Skeletal muscle satellite cell (primary cell): ENCODE data around the genes IQCF6 and TLR9.

- CAGE, long polyA plus RNA: no peak
Observed at GRCh38 chr3:51539750-51540126, 1.2 kb downstream of the RAD54L2 start.

- CAGE, long polyA plus RNA: no peak
Observed at GRCh38 chr3:51621287-51622030, 49.6 kb upstream of the TEX264 start.

- CAGE, long polyA plus RNA: no peak
Observed at GRCh38 chr3:51630505-51631048, 40.5 kb upstream of the TEX264 start.

DNA sequence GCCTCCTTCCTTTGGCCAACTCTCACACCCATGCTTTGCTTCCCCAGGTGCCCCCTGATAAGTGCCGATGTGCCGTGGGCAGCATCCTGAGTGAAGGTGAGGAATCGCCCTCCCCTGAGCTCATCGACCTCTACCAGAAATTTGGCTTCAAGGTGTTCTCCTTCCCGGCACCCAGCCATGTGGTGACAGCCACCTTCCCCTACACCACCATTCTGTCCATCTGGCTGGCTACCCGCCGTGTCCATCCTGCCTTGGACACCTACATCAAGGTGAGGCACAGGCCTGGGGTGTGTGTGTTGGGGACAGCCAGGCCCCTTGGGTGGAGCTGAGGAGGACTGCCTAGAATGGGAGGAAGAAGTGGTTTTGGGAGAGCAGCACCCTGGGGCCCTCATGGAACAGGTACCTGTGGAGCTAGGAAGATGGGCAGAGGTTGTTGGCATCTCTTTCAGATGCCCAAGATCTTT is 13.3 kb downstream of the TEX264 start:
- CAGE, long polyA plus RNA: no peak

DNA sequence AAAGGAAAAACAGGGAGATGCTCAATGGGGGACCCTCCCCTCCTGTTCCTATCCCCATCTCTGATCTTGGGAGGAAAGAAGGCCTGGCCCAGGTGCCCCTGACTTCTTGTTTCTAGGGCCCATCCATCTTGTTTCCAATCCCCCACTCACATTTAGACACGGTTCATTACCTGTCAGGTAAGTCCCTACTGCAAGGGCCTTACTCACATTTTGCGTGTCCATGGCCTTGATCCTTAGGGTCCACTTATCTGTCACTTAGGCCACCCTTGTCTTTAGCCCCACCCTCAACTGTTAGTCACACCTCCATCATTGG is at the start of gene IQCF6:
TSS of gene IQCF6 (minus strand) at position 235 of the 313 bp plus-strand sequence.
- CAGE, long polyA plus RNA: no peak

DNA sequence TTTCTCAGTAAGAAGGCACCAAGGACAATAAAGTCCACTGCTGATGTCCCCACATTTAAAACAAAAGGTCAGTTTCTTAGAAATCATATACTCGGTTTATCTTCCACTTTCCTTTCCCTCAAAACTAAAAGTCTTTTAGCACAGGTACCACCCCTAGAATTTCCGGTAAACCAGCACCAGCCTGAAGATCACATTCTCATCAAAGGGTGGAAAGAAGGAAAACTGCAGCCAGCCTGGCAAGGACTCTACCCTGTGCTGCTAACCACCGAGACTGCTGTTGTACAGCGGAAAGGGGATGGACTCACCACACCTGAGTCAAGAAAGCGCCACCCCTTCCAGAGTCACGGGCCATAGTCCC is 3.2 kb downstream of the IQCF1 start:
- CAGE, long polyA plus RNA: no peak

GRCh38 chr3:51955522-51956923 is 842 bp downstream of the GPR62 start:
- CAGE, long polyA plus RNA: no peak

GRCh38 chr3:51982409-51982734 is 963 bp upstream of the ACY1 start:
- CAGE, long polyA plus RNA: no peak

DNA sequence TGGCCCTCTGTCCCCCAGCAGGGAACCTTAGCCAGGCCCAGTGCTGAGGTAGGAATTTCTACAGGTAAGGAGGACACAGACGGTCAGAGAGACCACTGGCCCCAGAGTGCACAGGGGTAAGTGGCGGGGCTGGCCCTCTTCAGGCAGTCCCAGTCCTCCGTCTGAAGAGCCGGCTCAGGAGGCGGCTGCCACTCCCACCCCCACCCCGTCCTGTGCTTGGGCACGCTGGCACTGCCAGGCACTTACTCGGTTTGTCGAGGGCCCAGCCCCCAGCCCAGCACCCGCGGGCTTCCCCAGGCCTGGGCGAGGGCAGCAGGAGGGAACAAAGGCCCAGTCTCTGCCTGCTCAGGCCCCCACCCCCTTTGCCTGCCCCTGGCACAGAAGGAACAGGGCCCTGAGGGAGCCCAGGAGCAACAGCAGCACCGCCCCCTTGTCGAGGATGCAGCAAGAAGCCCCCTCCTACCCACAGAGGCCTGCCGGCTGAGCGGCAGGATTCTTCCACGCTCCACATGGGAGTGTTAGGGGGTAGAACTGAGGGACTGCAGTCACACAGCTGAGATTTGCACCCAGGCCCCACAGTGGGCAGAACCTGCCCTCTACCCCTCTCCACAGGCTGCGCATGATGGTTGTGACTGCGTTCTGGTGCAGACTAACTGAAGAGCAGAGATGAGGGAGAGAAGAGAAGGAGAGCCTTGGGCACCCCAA is 9.0 kb downstream of the DUSP7 start:
- CAGE, long polyA plus RNA: no peak

GRCh38 chr3:52048722-52049103 is 7.7 kb downstream of the DUSP7 start:
- CAGE, long polyA plus RNA: no peak

GRCh38 chr3:52067947-52068273 is 11.5 kb upstream of the DUSP7 start:
- CAGE, long polyA plus RNA: no peak

- CAGE, long polyA plus RNA: no peak
Observed at GRCh38 chr3:52108483-52108880, 45.7 kb downstream of the POC1A start.

GRCh38 chr3:52195729-52196346 is 2.1 kb upstream of the ALAS1 start:
- CAGE, long polyA plus RNA: no peak

- CAGE, long polyA plus RNA: no peak
Observed at GRCh38 chr3:52204258-52204919, 6.4 kb downstream of the ALAS1 start.

GRCh38 chr3:52218982-52219732 is 6.3 kb downstream of the TLR9 start:
- CAGE, long polyA plus RNA: no peak

DNA sequence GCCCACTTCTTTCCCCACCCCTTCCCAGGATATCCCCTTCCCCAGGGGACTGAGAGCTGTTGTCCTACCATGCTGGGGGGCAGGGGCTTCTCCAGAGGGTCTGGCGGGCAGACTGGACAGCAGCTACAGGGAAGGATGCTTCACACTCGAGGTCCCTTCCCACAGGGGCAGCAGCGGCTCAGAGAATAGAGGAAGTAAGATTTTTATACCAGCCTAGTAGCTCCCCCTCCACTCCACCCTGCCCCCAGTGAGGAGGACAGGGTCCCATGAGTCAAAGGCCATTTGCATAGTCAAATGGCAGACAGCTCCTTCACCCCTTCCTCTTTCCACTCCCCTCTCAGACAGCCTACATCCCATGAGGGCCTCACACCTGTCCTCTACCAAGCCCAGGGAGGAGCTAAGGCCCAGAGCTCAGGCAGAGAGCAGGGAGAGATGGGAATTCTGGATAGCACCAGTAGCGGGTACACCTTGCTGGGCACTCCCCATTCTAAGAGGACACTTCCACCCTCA is at the start of gene TLR9:
TSS of gene TLR9 (minus strand) at position 187 of the 510 bp plus-strand sequence.
- CAGE, long polyA plus RNA: no peak

DNA sequence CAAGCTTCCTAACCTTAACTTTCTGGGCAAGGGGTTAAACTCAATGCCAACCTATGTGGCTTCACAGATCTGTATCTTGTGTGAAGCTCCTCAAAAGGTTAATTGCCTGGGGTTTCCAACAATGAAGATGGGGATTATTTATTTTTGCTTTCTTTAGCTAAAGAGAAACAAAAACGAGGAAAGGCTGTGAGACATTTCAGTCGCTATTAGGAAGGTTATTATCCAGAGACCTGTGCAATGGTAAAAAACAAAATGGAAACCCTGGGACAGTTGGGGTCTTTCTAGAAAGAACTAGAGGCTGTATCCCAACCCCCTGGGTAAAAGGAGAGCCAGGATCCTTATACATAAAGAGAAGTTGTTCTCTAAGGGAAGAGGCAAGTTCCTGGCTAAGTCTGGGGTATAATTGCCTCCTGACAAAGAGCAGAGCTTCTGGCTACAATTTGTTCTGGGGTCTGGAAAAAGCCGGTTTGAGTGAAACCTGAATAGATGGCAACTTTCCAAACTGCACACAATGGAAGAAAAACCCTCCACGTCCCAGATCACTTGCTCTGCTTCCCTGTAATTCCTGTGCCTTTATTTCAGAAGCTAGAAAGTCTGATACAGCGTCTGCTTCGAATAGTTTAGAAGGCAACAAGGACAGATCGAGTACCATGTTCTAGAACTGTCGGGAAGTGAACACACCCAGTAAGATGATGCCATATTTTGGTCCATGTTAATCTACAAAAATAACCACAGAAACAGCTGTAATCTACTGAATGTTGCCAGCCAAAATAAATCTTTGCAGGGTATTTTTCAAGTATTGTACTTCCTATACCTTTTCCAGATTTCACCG is 1.5 kb upstream of the WDR82 start:
- CAGE, long polyA plus RNA: no peak

GRCh38 chr3:52433330-52434474 is 11.2 kb downstream of the SEMA3G start:
- CAGE, long polyA plus RNA: no peak

DNA sequence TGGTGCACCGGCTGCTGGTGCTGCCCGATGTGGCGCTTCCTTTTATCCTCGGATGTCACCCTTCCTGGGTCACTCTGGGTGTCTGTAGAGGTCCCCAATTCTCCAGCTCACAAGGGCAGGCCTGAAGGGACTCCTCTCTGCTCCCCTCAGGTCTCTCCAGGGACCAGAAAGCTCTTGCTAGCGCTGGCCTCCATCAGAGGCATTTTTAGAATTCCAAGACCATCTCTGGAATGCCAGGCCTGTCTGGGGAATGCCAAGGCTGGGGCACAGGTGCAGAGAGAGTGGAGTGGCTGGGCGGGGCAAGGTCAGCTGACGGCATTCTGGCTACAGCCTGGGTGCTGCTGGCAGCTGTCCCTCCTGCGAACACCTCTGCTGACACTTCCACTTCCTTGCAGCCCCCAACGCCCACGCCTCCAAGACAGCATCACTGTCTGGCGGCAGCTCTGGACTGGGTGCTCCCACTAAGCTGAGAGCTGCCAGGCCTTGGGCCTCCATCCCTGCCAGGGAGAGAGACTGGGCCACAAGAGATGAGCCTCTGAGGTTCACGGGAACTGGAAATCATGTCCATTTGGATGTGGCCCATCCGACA is 3.9 kb downstream of the TNNC1 start:
- CAGE, long polyA plus RNA: no peak

DNA sequence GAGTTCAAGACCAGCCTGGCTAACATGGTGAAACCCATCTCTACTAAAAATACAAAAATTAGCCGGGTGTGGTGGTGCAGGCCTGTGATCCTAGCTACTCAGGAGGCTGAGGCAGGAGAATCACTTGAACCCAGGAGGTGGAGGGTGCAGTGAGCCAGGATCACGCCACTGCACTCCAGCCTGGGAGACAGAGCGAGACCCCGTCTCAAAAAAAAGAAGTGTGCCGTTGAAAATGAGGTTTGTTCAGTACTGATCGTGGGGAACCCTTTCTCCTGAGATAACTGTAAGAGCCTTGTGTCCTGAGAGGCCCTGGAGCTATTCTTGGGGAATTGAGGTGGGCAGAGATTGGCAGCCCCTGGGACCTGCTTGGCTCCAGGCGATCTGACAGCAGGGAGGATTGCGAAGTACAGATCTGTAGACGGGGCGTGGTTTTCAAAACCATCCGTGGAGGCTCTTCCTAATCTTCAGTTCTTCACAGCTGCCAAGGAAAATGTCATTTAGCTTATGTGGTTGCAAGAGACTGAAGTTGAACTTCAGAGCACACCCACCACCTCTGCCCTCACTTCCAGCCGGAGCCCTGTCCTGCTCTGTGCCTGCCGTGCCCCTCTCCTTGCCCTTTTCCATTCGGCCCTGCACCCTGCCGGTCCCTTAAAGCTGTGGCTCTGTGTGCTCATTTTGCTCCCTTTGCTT is 12.8 kb downstream of the NISCH start:
- CAGE, long polyA plus RNA: no peak